Hematopoietic multipotent progenitor cell (in vitro differentiated cells): ENCODE measurements around a stretch of chr12.

- CAGE, long polyA plus RNA, result no peak
Observed at GRCh38 chr12:92142245-92142385, 3.5 kb downstream of the BTG1 start.

GRCh38 chr12:92144214-92144571, 1.5 kb downstream of the BTG1 start:
- CAGE, long polyA plus RNA, result start-site peak on the minus strand at chr12:92144241-92144268, 18 reads

DNA sequence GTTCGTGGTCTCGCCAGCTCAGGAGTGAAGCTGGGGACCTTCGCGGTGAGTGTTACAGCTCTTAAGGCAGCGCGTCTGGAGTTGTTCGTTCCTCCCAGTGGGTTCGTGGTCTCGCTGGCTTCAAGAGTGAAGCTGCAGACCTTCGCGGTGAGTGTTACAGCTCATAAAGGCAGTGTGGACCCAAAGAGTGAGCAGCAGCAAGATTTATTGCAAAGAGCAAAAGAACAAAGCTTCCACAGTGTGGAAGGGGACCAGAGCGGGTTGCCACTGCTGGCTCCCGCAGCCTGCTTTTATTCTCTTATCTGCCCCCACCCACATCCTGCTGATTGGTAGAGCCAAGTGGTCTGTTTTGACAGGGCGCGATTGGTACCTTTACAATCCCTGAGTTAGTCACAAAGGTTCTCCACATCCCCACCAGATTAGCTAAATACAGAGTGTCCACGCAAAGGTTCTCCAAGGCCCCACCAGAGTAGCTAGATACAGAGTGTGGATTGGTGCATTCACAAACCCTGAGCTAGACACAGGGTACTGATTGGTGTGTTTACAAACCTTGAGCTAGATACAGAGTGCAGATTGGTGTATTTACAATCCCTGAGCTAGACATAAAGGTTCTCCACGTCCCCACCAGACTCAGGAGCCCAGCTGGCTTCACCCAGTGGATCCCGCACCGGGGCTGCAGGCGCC, 260.3 kb upstream of the BTG1 start:
- CAGE, long polyA plus RNA, result no peak

- CAGE, long polyA plus RNA, result no peak
Observed at GRCh38 chr12:92561111-92561370, 141.7 kb upstream of the PLEKHG7 start.

DNA sequence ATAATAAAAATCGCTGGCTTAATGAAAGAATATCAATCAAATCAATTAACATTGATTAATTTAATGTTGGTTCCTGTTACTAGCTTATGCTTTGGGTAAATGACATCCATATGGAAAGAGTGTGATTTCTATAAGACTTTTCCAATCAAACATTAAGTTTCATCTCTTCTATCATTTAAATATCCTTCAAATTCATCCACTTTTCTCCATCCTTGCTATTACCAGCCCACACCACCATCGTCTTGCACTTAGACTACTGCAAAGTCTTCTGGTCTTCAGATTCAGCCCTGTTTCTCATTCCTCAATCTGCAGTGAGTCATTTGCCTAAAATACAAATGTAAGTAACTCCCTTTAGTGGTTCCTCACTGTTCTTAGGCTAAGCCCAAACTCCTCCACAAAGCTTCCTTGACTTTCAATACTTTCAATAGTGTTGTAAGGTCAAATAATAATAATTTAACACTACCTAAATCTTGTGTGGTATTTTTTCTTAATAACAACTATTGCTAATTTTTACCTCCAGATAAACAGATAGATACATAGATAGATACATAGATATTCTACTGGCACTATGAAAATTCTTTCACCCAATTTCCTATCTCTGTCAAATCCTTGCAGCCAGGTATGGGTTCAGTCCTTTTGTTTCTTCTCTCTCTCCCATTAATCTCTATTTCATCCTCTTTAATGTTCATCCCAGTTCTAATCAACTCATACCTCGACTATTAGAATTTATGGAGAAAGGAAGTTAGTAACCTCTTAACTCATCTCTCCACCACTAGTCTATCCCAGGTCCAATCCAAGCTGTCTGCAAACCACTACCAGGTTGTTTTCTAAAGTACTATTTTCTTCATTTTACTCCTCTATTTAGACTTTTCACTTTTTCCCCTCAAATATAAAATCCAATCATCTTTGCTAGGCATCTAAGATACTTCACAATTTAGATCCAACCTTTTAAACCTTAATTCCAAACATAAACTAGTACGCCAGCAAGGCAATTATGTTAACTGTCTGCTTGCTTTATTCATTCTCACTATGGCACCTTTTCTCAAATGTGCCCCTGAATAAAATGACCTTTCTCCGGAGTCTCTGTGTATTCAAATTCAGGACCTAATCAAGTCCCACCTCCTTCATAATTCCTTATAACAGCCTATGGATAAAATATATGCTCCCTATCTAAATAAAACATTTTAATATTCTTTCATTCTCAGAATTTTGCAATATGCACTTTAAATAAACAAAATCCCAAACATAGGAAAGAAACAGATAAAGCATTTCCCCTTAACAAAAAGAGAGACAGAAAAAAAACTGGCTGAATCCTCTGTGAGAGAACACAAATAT, 83.6 kb downstream of the PLEKHG7 start:
- CAGE, long polyA plus RNA, result no peak

GRCh38 chr12:92801501-92802061, 98.8 kb downstream of the PLEKHG7 start:
- CAGE, long polyA plus RNA, result no peak

DNA sequence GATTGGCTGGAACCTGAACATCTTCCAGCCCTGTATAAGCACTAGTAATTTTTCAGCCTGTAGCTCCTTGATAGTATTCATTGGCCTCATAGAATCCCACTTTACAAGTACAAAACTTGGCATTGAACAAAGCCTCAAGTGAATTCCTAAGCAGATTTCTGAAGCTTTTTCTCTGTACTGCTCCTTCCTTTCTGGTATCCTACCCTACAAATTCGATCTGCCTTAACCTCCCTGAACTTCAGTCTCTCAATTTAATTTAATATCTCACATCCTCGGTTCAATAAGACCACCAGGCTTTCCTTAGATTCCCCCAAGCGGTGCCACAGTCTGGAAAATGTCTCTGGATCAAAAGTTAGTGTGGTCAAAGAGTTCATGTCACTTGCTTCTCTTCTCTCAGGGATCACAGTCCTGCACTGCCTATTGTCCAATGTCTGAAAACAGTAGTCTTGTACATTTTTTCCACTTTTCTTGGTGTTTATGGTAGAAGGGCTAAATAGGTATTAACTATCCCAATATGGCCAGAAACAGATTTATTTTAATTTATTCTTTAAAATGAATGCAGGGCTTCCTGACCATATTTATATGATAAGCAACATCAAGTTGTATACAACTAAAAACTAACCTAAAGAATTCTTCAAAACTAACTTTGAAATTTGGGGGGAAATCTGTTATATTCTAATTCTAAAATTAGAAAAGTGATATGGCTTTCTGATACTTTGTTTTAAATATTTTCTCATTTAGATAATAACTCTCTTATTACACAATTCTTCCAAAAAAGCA, 111.0 kb downstream of the EEA1 start:
- CAGE, long polyA plus RNA, result no peak

GRCh38 chr12:92827915-92828429, 101.1 kb downstream of the EEA1 start:
- CAGE, long polyA plus RNA, result no peak

GRCh38 chr12:92929402-92930132, 472 bp upstream of the EEA1 start:
- CAGE, long polyA plus RNA, result start-site peak on the plus strand at chr12:92929492-92929521, 12 reads

DNA sequence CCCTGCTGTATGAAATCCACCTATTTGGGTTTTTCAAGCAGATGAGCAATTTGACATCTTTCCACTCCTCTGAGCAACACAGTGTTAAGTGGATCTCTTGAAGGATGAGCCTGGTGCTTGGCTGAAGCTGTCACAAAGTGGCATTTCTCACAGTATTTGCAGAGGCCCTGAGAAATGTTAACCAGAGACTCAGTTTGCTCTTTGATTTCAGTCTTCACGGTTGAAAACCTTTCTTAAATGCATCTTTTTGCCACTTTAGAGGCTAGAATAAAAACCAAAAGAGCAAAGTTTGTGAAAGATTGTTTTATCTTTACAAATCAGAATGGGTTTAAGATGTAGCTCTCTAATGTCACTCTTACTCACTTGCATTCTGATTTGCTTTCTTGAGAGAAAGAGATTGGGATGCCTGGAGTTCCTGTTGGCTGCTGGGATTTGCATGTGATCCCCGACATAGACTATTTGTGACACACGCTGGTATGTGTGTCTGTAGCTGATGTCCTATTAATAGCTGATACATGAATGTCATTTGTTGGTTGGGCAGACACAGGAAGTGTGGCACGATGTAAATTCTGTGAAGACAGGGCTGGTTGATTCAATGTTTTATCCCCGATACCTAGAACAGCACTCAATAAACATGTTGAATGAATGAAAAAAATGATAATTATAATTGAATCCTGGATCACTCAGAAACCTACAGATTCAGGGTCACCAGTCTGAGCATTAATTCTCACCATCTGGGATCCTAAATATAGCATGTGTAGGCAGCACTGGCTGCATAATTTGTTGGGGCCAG, 35.8 kb upstream of the SOCS2 start:
- CAGE, long polyA plus RNA, result no peak

DNA sequence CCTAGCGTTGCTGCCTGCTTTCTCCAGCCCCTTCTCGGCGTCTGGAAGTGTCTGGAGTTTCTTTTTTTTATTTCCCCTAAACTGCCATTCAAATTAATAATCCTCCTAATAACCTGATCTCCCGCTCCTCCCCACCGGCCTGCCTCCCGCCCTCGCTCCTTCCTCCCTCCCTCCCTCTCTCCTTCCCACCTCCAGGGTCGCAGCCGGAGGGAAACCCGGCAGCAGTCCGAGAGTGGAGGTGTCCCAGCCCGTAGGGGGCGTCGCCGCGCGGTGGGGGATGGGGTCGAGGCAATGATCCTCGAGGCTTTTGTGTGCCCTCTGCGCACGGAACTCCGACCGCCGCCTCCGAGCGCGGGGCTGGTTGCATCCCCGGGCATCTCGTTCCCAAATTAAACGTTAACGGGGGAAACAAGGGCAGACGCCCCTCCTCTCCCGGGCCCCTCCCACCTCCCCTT, 1.1 kb upstream of the SOCS2 start:
- CAGE, long polyA plus RNA, result no peak

- CAGE, long polyA plus RNA, result no peak
Observed at GRCh38 chr12:93571955-93572254, 570 bp upstream of the SOCS2 start.

GRCh38 chr12:93573299-93573729, 839 bp downstream of the SOCS2 start:
- CAGE, long polyA plus RNA, result no peak

- CAGE, long polyA plus RNA, result no peak
Observed at GRCh38 chr12:93574229-93575305, 2.1 kb downstream of the SOCS2 start.

DNA sequence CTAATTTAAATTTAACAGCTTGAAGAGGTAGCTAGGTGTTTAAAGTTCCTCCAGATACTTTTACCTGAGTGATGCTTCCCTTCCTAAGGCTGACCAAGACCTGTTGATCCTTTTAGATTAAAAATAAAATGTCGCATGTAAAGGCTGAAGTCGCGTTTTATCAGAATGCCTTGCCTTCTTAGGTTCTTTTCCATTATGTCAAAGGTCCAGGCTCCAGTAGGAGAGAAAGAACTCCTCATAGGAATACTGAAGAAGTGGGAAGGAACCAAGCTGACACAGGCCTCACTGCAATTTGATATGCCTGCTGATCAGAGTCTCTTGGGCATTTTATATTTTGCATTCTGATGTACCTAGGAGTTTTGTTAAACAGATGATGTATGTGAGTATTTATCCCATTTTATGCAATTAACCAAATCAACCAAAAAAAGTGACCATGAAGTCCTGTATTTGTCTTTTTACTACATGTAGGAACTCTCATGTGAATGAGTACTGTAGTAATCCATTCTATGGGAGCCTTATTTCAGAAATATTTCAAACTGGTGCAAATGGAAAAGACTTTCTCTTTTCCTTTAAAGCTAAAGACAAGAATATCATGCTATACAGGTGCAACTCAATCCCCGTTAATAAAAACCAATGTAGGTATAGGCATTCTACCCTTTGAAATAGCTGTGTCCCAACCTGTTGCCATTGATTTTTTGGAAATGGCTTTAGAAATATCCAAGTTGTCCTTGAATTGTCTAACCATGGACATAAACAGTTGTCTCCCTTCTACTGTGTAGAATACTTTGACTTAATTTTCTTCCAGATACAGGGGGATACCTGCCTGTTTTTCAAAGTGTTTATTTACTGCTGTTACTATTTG, 3.1 kb downstream of the SOCS2 start:
- CAGE, long polyA plus RNA, result start-site peak on the plus strand centred at position 144 of the sequence, 20 bp wide, 16 reads; start-site peak on the minus strand centred at position 424 of the sequence, 168 bp wide, 5 reads; start-site peak on the plus strand centred at position 500 of the sequence, 28 bp wide, 34 reads; start-site peak on the plus strand centred at position 624 of the sequence, 49 bp wide, 43 reads; start-site peak on the plus strand centred at position 730 of the sequence, 29 bp wide, 16 reads

DNA sequence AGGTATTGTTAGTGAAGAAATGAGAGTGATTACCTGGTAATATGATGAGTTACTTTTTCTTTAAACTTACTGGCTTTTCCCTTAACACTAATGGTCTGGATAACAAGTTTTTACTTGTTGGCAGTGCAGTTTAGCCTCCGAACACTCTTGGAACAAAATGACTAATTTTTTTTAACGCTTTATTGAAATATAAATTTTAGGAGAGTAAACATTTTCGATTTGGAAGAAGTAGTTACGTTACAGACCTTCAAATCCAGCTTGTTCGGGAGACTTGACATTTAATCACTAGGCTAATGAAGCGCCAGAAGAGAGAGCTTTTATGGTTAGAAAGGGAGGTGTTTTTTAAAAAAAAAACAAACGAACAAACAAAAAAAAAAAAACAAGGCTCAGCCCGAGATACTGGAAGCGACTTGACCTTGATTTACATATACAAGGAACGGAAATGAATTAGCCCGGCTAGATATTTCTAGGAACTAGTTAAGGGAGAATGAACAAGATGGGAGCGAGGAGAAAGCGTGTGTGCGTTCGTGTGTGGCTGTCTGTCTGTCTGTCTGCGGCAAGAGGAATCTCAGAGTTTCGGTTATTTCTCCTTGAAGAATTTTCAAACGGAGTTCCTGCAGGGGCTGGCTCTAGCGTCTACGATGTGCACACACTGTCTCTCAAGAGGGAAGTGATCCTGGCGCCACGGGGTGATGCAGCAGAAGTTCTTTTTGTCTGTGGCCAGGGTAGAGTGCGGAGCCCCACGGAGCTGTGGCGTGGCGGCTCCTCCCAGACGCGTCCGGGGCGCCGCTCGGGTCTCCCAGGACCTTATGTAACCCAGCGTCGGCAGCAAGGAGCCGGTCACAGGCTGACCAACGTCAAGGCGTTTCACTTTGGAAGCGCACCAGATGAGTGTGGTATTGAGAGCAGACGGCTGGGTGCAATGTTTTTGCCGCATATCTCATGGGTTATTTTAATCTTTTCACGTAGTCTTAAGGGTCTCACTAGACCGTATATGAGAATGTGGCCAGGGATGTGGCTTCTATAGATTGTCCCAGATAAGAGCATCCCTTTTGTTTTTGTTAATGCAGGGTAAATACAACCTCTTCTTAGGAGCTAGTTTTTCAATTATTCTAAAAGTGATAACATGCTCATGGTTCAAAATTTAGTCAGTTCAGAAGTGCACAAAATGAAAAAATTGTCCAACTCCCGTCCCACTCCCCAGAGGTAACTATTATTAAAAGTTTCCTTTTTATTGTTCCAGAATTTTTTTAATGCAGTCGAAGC, 18.9 kb downstream of the SOCS2 start:
- CAGE, long polyA plus RNA, result no peak

DNA sequence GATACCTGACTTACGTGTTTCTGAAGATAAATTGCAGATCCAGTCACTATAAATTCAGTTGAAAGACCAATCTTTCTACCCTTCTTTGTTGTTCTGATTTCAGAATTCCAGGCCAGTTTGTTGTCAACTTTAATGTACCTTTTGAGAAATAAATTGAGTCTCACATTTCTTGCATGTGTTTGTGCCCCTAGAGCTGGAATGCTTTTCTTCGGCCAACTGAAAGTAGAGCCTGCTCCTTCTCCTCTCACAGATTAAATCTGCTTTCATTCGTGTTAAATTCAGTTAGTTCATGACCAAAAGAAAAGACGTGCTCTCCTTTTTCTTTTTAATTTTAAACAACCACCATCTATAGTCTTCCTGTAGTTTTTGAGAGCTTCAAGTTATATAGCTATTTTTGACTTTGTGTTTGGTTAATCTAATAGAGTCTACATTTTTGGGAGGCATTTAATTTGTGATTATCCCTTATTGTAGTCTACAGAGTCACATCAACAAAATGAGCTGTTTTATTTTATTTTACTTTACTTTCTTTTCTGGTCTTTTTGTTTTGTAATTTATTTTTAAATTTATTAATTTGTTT, 22.9 kb downstream of the SOCS2 start:
- CAGE, long polyA plus RNA, result no peak

- CAGE, long polyA plus RNA, result no peak
Observed at GRCh38 chr12:93699211-93699824, 22.1 kb downstream of the CRADD start.

DNA sequence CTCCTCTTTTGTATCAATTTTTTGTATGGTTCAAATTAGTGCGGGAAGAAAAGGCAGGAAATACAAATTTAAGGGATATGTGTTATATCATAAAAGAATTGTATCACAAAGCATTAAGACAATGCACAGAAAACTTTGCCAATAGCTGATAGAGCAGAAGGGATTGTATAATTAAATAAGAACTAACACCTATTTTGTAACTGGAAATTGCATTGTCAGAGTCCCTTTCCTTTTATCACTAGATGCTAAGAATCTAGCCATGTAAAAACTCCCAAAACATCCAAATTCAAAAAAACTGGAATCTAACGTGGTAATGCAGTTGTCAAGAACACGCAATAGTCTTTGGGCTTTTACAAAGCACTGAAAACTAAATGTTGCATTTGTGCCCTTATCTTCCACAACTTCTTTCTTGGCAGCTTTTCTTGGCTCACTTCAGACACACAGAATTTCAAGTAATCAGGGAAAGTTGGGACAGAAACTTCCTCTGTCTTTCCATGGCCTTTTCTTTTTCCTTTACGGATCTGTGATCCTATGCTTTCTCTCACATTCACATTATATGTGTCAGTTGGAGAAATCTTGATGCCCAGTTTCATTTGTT, 135.9 kb downstream of the CRADD start:
- CAGE, long polyA plus RNA, result no peak

DNA sequence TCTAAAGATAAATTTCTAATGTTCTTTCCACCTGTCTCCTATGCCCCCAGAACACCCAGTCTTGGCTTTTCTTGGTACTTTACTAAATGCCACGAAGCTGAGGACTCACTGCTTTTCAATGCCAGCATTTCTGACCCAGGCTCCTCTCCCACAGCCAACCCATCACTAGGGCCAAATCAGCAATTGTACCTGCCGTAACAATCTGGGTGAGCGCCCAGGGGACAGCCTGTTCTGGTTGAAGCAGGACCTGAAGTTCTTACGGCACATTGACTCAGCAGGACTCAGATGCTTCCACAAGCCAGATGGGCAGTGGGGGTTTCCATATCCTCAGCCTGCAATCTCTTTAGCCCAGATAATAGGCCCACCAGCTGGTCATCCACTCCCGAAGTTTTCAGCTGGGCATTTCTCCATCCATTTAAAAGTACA, 75.1 kb upstream of the PLXNC1 start:
- CAGE, long polyA plus RNA, result no peak